ENCODE measurements around a stretch of chr2.

DNA sequence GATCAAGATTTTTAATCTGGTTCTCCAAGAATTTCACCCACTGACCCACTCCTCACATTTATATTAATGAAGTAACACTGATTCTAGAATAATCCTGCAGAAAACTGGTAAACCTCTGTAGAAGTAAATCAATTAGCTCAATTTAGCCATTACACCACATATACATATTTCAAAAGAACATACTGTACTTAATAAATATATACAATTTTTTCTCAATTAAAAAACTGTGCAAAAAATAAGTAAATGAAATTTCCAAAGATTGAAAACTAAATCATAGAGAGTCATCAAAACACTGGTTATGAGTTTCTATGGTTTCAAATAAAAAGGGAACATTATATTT is 10.3 kb downstream of the PRKD3 start:
- PRO-cap: unidirectional peak, minus-strand start at position 56 of the sequence
- CAGE, long polyA plus RNA: no peak

GRCh38 chr2:37324841-37325572 is 374 bp upstream of the PRKD3 start:
- PRO-cap: bidirectional peak, plus-strand start at chr2:37324909, minus-strand start at chr2:37325020; bidirectional peak, plus-strand start at chr2:37325397, minus-strand start at chr2:37325260
- CAGE, long polyA plus RNA: no peak

- PRO-cap: no peak
- CAGE, long polyA plus RNA: no peak
Observed at GRCh38 chr2:37614068-37614512, 57.4 kb downstream of the CDC42EP3 start.

DNA sequence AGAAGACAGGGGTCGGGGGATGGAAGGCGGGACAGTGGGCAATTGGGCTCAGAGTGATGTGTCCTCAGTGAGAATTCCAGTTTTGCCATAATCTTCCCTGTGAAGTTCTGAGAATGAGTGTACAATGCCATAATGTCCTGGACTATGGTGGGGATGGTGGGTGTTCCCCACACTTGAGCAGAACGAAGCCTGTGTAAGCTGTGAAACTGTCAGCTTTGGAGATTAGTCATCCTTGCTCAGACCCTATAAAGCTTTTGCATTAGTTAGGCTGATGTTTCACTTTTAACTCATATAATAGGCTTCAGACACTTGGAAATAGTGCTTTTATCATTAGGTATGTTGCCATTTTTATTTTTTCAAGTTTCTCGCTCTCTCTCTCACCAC is 47.4 kb downstream of the CDC42EP3 start:
- PRO-cap: no peak
- CAGE, long polyA plus RNA: no peak

DNA sequence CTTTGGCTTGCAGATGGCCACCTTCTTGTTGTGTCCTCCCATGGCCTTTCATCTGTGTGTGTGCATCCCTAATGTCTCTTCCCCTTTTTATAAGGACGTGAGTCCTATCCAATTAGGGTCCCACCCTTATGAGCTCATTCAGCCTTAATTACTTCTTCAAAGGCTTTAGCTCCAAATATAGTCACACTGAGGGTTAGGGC is 34.3 kb downstream of the CDC42EP3 start:
- PRO-cap: no peak
- CAGE, long polyA plus RNA: no peak

GRCh38 chr2:37645254-37646005 is 26.0 kb downstream of the CDC42EP3 start:
- PRO-cap: no peak
- CAGE, long polyA plus RNA: no peak

- PRO-cap: no peak
- CAGE, long polyA plus RNA: no peak
Observed at GRCh38 chr2:37654475-37654912, 16.9 kb downstream of the CDC42EP3 start.

- PRO-cap: bidirectional peak, plus-strand start at chr2:37671127, minus-strand start at chr2:37670982
- CAGE, long polyA plus RNA: no peak
Observed at GRCh38 chr2:37670305-37671290, 844 bp downstream of the CDC42EP3 start.

DNA sequence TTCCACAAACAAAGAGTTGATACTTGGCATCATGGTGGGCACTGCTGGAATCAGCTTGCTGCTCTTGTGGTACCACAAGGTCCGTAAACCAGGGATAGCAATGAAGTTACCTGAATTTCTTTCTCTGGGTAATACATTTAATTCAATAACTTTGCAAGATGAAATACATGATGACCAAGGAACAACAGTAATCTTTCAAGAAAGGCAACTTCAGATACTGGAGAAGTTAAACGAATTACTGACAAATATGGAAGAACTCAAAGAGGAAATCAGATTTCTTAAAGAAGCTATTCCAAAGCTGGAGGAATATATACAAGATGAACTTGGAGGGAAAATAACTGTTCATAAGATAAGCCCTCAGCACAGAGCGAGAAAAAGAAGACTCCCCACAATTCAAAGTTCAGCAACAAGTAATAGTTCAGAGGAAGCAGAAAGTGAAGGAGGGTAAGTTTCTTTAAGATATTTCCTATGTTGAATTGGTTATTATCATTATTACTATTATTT is 4.3 kb downstream of the RMDN2 start:
- PRO-cap: no peak
- CAGE, long polyA plus RNA: no peak

- PRO-cap: no peak
- CAGE, long polyA plus RNA: no peak
Observed at GRCh38 chr2:38083722-38085017, 8.2 kb upstream of the CYP1B1 start.

- PRO-cap: no peak
- CAGE, long polyA plus RNA: no peak
Observed at GRCh38 chr2:38085907-38086401, 10.0 kb upstream of the CYP1B1 start.

DNA sequence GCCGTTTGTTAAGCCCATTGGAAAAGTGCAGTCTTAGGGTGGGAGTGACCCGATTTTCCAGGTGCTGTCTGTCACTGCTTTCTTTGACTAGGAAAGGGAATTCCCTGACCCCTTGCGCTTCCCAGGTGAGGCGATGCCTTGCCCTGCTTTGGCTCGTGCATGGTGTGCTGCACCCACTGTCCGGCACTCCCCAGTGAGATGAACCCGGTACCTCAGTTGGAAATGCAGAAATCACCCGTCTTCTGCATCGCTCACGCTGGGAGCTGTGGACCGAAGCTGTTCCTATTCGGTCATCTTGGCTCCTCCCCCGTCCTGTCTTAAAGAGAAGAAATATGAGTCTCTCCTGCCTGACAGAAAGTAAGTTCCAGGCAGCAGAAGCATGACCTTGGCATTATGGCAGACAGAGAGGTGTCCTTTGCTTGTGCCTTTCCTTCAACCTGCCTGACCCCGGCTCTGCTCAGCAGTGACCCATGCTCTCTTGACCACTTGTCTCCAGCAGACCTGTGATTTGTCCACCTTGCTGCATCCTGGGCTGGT is 62.4 kb upstream of the CYP1B1 start:
- PRO-cap: no peak
- CAGE, long polyA plus RNA: no peak

DNA sequence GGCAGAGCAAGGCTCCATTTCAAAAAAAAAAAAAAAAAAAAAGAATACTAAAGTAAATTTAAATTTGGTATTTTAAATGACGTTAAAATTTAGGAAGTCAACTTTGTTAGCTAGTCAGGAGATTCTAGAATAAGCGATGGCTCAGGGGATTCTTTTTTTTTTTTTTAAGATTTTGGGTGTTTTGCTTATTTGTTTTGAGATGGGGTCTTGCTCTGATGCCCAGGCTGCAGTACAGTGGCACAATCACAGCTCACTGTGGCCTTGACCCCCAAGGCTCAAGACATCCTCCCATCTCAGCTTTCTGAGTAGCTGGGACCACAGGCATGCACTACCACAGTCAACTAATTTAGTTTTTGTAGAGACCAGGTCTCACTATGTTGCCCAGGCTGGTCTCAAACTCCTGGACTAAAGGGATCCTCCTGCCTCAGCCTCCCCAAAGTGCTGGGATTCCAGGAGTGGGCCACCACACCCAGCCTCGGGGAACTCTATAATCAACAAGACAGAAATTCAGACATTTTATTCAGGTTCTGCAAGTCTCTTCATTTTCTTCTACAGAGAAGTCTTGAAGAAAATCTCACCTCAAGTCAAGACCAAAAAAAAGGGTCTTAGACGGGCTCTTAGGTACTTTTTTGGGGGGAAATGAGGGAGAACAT is 16.8 kb downstream of the ATL2 start:
- PRO-cap: no peak
- CAGE, long polyA plus RNA: no peak

- PRO-cap: no peak
- CAGE, long polyA plus RNA: no peak
Observed at GRCh38 chr2:38443242-38443733, 66.2 kb upstream of the ATL2 start.

- PRO-cap: no peak
- CAGE, long polyA plus RNA: no peak
Observed at GRCh38 chr2:38578426-38579339, 24.0 kb downstream of the HNRNPLL start.

DNA sequence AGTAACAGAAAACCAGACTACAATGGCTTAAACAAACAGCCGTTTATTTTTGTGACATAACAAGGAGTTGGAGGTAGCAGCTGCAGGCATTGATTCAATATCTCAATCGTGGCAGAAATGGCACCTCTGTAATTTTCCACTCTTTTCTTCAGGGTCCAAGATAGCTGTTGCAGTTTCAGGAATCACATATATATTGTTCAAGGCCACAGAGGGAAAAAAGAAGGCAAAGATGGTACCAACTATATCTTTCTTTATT is 17.7 kb upstream of the HNRNPLL start:
- PRO-cap: no peak
- CAGE, long polyA plus RNA: no peak

DNA sequence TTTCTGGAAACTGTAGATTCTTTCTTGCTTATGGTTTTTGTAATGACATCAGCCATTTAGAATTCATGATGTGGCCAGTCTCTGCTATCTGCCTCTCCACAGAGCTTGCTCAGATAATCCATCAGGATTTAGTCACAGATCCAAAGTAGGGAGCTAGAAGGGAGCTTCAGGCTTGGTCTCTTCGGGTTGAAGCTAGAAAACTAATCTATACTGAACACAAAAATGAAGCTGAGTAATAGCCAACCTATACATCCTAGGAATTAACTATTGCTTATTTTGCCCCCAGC is 36.6 kb downstream of the GALM start:
- PRO-cap: no peak
- CAGE, long polyA plus RNA: no peak

GRCh38 chr2:38747412-38748507 is 3.4 kb downstream of the SRSF7 start:
- PRO-cap: no peak
- CAGE, long polyA plus RNA: start-site peak on the minus strand at chr2:38748046-38748091, 124 and 137 reads in 2 replicates

DNA sequence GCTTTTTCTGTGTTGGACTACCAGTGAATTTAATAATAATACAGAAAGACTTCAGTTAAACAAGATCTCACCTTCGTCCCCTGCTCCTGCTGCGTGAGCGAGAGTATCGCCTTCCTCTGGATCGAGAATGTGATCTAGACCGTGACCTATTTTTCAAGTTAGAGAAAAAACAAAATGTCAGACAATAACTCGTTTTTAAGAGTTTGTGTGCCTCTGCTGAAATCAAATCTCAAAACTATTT is 2.7 kb downstream of the SRSF7 start:
- PRO-cap: no peak
- CAGE, long polyA plus RNA: no peak

DNA sequence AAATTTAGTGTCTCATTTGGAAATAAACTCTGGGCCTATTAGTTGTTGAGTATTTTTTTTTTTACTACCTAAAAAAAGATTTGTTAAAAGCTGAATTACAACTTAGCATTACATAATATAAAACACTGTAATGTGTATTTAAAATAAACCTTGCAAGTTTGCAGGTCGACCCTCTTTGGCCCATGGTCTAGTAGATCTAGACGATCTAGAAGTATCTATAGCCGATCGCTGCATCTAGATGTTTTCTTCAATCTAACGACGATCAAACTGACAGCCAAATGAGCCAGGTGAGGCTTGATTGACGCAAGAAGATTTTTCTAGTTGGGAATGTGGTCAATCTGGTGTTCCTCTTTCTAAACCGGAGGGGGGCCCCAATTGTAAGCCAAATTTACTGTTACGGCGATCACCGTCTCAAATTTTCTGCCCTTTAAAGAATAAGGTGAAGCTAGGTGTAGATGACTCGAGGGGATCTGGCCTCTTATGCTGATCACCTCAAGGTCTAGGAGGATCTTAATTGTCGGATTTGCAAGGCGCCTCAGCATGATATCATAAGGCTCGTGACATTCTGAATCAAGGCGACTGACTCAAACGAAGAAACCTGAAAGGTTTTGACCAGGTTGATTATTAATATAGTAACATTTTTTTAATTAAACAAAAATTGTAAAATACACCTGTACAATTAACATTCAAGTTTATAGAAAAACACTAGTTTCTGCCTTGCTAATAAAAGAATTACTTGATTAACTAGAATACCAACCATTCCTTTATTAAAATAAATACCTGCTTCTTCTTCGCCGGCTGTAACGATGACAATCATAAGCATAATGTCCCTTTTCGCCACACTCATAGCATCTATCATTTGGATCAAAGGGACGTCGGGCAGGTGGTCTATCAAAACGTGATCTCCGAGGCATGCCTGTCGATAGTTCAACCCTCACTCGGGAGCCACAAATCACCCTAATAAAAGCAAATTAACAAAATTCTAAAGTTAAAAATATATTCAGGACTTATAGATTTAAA is 2.1 kb downstream of the SRSF7 start:
- PRO-cap: bidirectional peak, plus-strand start at position 458 of the sequence, minus-strand start at position 433 of the sequence
- CAGE, long polyA plus RNA: start-site peak on the plus strand centred at position 521 of the sequence, 731 bp wide, 21 and 69 reads in 2 replicates